AG08470 (cell line): ENCODE measurements around a stretch of chr10.

DNA sequence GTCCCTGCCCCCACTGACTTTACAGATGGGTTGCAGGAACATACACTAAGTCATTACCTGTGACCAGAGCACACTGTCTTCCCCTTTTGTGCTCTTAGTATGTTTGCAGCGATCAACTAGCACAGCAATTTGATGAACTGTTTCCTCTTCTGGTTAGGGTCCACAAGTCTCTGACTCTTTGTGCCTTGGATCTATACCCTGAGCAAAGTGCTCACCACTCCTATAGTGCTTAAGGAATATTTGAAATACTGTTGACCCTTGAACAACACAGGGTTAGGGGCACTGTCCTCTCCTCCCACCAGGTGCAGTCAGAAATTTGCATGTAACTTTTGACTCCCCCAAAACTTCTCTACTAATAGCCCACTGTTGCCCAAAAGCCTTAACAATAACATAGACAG lies 145.6 kb downstream of the RAB11FIP2 start:
- RRBS: no CpG with 5 or more reads among the region's 1 CpG

DNA sequence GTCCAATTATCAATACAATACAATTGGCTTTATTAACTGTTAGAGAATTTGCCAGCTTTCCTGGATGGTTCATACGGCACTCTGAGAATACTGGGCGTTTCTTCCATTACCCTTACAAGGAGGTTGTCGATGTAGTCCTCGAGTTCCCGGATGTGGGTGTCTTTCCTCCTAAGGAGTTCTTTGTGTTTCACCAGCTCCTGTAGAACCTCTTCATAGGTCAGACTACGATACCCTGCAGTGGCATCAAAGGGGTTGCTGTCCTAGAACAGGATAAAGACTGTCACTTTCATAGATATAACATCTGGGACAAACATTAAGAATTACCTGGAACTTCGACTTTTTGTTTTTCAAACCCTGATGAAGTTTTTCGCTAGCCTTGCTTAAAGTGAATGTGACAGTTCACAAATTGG lies 37.8 kb downstream of the RAB11FIP2 start:
- RRBS: no CpG with 5 or more reads among the region's 8 CpGs

GRCh38 chr10:118039910-118040531 lies 6.7 kb downstream of the RAB11FIP2 start:
- RRBS: no CpG with 5 or more reads among the region's 7 CpGs

DNA sequence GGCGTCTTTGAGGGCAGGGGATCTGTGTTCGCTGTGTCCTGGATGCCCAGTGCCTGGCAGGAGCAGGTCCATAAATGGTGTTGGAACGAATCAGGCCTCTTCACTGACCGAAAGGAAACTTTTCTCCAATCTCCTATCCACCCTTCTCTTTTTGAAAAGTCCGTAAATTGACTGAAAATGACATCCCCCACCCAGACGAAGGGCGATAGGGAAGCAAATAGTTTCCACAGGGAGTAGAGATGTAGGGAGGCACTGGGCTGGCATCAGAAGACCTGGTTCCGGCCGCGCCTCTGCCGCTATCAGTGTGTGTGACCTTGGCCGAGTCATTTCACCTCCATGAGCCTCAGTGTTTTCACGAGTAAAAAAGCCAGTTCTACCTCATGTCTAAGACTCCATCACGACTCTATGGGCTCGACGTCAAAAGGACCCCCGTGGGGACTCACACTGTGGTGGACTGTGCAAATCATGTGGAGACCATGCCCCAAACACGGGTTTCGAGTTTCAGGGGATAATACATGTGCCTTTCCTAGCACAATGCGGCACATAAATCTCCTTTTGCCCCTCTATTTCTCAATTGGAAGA lies 526 bp upstream of the RAB11FIP2 start:
- RRBS: no CpG with 5 or more reads among the region's 20 CpGs

- RRBS: no CpG with 5 or more reads among the region's 7 CpGs
Observed at GRCh38 chr10:118271829-118272265, 70.3 kb downstream of the FAM204A start.

DNA sequence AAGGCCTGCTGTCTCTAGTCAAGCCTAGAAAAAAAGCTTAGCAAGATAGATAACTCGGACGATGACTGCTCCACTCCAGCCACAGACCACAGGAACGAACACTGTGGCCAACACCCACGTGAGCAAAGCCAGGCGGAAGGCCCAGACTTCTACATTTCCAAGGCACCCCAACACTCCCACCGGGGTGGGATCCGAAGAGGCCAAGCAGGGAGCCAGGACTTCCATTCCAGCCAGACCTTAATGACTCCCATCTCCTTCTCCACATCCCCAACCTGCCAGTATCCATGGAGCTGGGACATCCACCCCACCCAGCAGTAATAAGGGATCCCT lies 23.1 kb downstream of the PRLHR start:
- RRBS: no CpG with 5 or more reads among the region's 7 CpGs

DNA sequence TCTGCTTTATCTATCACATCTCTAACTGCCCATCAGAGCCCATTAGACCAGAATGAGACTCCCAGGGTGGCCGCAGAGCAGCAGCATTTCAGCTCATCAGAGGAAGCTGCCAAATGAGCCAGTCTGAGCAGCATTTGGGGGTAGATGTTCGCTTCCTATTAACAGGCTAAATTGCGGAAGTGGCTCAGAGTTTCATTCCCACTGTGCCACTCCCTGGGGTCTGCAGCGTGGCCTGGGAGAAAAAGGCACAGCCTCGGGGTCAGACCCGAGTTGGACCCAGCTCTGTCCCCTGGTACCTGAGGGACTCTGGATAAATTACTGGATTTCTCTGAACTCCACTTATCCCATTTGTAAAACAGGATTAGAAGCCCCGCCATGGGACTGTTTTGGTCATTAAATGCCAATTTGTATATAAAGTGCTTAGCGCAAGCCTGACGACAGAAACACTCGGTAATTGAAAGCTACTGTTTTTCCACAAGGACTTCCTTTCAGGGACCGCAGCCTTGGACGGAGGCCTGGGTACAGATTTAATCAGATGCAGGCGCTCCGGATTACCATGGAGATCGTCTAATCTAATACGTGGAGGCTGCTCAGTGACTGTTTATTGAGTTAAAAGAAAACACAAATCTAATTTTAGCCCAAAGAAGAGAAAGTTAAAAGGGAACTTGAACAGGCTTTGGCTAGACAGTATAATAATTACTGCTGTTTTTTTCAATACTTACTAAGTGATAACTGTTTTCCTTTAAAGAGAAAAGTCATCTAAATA lies 73.8 kb upstream of the PRLHR start:
- RRBS: no CpG with 5 or more reads among the region's 16 CpGs

- RRBS: no CpG with 5 or more reads among the region's 3 CpGs
Observed at GRCh38 chr10:118669881-118670192, 74.4 kb upstream of the PRLHR start.

- RRBS: no CpG with 5 or more reads among the region's 14 CpGs
Observed at GRCh38 chr10:119033900-119034854, 4.7 kb downstream of the NANOS1 start.

GRCh38 chr10:119035915-119036399 lies 6.4 kb downstream of the NANOS1 start:
- RRBS: no CpG with 5 or more reads among the region's 12 CpGs

DNA sequence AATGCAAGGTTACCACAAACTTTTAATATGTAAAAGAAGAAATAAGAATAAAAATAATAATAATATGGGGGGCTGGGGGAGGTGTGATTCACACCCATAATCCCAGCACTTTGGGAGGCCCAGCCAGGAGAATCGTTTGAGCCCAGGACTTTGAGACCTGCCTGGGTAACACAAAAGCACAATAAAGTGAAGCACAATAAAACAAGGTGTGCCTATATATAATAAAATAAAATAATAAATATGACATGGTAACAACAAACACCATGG lies 25.2 kb downstream of the EIF3A start:
- RRBS: no CpG with 5 or more reads among the region's 1 CpG

- RRBS: no CpG with 5 or more reads among the region's 6 CpGs
Observed at GRCh38 chr10:119073374-119074171, 7.0 kb downstream of the EIF3A start.

DNA sequence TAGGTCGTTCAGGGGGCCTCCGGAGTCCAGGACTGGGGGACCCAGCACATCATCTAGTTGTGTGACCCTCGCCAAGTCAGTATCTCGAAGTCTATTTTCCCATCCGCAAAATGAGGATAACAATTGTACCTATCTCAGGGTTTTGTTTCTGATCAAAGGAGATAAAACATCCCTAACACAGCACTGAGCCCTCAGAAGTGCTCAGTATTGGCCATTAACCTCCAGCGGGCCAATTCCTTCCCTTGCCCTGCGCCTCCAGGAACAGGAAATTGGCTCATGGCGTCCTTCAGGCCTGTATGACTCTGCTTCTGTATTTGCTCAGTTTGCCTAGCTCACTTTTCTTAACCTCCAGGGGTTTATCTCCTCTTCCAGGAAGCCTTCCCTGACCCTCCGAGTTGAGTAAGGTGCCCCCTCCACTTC lies 897 bp upstream of the SFXN4 start:
- RRBS: no CpG with 5 or more reads among the region's 9 CpGs

GRCh38 chr10:119206194-119207250 lies 849 bp upstream of the GRK5 start:
- RRBS: 3% methylated on average over 62 of the region's 97 CpGs

GRCh38 chr10:119301283-119302140 lies 94.1 kb downstream of the GRK5 start:
- RRBS: no CpG with 5 or more reads among the region's 12 CpGs

- RRBS: no CpG with 5 or more reads among the region's 9 CpGs
Observed at GRCh38 chr10:119315588-119316023, 108.2 kb downstream of the GRK5 start.

DNA sequence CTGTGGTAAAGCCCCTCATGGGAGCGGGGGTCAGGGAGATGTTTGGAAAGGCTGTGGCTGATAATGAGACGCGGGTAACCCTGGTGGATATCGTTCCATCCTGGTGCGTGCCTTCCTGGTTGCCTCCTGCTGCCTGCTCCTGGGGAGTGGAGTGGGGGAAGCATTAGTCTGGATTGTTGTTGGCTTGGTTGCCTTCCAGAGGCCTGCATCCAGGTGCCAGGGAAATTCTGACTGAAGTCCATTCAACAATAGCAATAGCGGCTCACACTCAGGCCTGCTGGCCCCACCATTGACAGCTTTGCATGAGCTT lies 150.0 kb downstream of the GRK5 start:
- RRBS: no CpG with 5 or more reads among the region's 6 CpGs

DNA sequence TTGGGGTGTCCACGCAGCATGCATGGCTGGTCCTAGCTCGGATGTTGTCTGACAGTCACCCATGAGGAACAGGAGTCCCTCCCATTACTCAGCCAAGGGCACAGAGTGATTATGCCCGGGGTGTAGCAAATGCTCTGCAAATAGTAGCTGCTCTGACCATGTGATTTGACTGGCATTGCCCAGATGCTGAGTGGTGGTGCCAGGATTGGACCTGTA lies 150.7 kb downstream of the GRK5 start:
- RRBS: no CpG with 5 or more reads among the region's 3 CpGs

DNA sequence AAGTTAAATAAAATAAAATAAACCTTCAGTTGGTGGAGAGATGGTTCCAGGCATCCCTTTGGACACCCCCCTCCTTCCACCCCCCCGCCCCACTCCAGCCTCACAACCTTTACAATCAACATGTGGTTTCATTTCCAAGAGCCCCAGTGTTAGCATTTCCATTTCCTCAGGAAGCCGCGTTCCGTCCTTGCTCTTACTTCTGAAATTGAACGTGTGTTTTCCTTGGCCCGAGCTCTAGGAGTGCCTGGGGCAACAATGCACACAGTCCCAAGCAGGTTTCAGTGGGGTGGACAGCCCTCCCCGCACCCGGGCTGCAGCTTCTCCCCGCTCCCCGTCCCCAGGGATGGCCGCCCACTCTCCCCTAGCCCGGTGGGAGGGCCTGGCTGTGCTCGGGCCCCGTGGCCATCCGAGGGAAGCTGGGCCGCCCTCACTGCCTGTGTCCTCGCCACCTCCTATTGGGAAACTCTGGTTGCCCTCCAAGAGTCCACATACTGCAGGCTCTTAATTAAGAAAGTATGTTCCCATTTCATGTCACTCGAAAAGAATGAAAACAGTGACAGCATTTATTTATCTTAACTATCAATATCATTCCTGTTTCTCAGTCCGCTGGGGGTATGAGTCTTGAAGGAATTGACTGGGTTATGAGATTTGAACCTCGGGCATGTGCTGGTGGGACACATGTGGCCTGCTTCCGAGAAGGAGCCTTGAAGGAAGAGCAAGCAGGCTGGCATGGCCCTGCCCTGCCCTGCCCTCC lies 163.7 kb downstream of the GRK5 start:
- RRBS: 4% methylated on average over 5 of the region's 21 CpGs

GRCh38 chr10:119401595-119402420 lies 140.7 kb downstream of the RGS10 start:
- RRBS: no CpG with 5 or more reads among the region's 14 CpGs